Bronchus (tissue), 1 donor: ENCODE results near the genes FAM20C and CYP2W1.

GRCh38 chr7:52036-52498 lies 140.3 kb upstream of the FAM20C start:
- PRO-cap: no peak

GRCh38 chr7:149880-150329 lies 42.5 kb upstream of the FAM20C start:
- PRO-cap: no peak

GRCh38 chr7:191796-192905 lies at the start of gene FAM20C:
Gene FAM20C, plus strand, starts transcription at chr7:192571.
- PRO-cap: bidirectional peak, plus-strand start at chr7:192219, minus-strand start at chr7:192092; bidirectional peak, plus-strand start at chr7:192571, minus-strand start at chr7:192356

DNA sequence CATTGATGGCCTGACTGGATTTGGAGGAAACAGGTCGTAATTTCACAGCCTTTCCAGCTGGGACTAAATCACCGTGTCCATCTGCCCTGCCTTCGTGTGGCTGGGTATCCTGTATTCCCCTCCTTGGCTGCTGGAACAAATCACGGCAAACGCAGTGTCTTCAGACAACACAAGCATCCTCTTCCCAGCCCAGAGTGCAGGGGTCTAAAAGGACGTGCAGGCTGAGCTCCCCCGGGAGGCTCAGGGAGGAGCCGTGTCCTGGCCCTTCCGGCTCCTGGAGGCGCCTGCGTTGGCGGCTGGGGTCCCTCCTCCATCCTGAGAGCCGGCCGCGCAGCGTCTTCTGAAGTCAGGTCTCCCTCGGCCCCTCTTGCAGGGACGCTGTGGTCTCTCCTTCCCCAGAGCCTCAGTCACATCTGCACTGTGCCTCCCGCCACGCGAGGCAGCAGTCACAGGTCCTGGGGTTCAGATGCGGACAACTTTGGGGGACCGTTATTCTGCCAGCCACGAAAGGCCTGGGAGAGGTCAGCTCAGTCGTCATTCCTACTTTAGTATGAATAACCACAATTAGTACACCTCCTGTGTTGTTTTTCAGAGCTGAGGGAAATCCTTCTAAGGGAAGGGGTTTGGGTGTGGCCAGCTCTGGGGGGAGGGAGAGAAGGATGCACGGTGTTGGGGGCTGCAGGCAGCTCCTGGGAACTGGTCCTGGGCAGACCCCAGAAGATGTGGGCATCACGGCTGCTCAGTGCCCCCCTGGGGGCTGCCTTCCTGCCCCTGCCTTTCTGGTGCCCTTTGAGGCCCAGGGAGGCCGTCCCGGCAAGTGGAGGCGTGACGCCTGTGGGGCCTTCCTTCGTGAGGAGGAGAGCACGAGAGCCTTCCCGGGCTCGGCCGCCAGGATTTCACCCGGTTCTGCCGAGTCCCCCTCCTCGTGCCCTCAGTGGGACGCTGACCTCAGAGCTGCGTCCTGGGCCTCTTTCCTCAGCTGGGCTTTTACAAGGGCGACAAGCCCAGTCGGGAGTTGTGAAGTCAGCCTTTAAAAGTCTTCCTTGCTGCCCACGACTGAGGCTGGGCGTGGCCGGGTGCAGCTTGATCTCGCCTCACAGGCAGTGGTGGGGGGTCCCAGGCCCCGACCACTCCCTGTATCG lies 41.3 kb downstream of the FAM20C start:
- PRO-cap: no peak

DNA sequence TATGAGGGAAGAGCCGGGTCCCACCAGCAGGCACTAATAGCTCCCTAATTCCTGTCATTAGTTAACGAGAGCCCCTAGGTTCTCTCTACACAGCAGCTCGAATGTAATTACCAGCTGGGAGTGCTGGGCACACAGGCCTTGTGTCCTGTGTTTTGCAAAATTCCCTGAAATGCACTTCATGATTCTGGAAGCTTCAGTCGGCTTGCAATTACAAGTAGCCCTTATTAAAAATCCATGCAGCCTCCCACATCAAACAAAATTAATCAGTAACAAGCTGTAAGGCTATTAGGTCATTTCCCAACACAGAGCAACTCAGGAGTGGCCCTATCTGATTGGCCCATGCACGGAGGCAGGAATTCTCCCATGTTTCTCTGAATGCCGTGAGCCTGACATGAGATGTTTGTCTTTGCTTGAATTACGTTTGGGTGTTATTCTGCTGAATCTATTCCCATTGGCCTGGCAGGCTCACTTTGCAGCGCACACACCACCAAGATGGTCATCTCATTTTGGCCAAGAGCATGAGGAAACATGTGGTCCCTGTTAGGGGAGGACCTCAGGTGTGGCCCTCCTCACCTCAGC lies 36.8 kb downstream of the FOXL3 start:
- PRO-cap: no peak

- PRO-cap: no peak
These were observed 94.6 kb downstream of the PDGFA start for GRCh38 chr7:424785-425608.

GRCh38 chr7:451938-452853 lies 67.5 kb downstream of the PDGFA start:
- PRO-cap: no peak

GRCh38 chr7:499124-499733 lies 20.4 kb downstream of the PDGFA start:
- PRO-cap: no peak

GRCh38 chr7:521448-522223 lies 2.0 kb upstream of the PDGFA start:
- PRO-cap: bidirectional peak, plus-strand start at chr7:522020, minus-strand start at chr7:521930

DNA sequence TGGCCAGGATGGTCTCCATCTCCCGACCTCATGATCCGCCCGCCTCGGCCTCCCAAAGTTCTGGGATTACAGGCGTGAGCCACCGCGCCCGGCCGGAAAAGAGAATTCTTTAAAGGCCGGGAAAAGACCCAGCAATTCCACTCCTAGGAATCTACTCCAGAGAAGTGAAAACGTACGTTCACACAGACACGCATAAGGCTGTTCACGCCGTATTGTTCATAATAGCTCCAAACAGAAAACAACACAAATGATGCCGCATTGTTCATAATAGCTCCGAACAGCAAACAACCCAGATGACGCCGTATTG lies 85.4 kb upstream of the DNAAF5 start:
- PRO-cap: no peak

DNA sequence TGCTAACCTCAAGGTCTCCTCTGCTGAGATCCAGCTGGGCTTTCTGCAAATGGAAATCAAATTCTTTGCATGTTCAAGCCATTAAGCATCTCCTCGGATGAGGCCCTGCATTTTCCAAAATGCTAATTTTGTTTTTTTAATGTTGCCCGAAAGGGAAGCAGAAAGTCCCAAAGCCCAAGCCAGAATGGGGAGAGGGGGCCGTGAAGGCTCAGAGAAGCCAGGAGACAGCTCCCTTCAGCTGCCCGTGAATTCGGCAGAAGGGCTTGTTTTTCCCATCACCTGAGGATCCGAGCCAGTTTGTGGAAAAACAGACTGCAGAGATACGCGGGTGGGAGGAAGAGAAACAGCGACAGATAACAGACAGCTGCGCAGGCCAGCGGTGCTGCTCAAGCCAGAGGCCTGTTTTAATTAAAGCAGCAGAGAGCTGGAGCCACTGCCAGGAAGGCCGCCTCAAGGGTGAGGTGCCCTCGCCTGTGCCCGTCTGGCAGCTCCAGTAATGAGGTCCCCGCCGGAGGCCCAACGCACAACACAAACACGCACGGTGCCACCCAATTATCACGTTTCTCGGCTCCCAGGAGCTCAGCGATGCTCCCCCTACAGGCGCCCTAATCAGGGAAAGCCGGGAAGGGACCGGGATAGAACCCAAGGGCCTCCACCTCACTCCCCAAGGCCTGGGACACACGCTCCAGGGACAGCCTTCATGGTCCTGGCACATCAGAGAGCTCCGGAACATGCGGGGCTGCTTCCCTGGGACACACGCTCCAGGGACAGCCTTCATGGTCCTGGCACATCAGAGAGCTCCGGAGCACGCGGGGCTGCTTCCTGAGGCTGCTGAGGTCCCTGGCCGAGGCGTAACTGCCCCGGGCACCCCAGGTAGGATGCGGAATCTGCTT lies 60.7 kb upstream of the DNAAF5 start:
- PRO-cap: no peak

- PRO-cap: no peak
These were observed 914 bp upstream of the PRKAR1B start for GRCh38 chr7:728005-728385.

DNA sequence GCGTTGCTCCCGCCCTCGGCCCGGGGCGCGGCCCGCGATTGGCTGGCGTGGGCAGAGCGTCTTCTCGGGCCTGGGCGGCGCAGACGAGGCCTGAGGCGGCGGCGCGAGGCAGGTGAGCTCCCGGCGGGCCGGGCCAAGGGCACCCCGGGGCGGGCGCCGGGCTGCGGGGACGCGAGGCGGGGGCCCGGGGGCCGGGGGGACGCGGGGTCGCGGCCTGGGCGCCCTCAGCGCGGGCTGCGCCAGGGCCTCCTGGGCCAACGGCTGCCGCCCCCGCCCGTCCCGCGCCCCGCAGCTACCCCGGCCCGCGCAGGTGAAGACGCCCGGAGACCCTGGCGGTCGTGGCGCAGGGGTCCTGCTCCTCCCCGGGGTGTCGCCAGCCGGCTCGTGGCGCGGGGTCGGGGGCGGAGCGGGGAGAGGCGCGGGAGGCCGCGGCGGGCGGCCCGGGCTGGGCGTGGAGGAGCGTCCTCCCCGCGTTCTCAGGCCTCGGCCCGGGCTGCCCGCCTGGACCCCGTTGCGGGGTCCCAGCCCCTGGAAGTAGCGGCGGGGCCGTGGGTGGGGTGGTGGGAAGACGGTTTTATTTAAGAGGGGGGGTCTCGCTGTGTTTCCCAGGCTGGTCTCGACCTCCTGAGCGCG lies 15.6 kb upstream of the SUN1 start:
- PRO-cap: bidirectional peak, plus-strand start at position 82 of the sequence, minus-strand start outside the sequence

DNA sequence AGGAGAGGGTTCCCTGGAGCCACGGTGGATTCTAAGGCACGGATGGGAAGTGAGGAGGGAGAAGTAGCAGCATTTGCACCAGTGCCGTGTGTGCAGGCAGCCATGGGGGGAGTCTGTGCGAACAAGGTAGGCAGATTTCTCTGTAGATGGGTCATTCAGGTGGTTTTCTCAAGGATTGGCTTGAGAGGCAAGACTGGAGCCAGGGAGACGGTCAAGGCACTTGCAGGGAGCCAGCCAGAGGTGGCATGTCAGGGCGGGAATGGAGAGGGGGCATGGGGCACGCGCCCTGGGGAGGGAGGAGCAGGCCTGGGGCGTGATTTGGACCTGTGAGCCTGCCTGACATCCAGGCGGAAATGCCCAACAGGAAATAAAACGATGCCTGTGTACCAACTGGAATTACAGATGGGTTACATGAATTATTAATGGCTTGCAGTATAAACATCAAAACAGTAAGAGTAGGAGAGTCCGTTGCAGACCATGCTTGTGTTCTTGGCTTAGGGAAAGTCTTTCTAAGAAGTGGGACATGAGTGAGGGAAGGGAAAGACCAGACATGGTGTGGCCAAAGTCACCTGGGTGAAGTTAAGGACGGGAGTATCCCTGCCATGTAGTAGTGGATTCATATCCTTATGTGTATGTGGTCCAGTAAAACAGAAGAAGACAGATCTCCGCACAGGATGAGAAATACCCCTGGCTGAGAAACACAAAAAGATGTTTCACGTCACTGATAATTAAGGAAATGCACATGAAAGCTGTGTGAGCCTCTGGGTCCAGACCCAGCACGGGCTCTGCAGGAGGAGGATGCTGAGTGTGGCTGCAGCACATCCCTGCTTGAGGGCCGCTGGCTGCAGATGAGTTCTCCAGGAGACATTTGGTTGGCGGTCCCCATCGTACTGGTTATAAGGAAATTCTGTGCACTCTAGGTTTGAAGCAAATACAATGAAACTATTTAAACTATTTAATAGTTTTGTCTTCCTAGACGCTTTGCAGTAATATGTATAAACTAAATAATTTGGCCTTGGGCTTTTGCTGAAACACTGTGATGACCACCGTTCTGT lies 8.4 kb upstream of the SUN1 start:
- PRO-cap: no peak

DNA sequence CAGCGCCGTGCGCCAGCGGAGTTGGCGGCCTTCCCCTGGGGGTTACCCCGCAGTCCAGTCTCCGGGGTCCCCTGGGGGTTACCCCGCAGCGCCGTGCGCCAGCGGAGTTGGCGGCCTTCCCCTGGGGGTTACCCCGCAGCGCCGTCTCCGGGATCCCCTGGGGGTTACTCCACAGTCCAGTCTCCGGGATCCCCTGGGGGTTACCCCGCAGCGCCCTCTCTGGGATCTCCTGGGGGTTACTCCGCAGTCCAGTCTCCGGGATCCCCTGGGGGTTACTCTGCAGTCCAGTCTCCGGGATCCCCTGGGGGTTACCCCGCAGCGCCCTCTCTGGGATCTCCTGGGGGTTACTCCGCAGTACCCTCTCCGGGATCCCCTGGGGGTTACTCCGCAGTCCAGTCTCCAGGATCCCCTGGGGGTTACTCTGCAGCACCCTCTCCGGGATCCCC lies 15.5 kb downstream of the SUN1 start:
- PRO-cap: no peak

GRCh38 chr7:871904-872531 lies 4.3 kb upstream of the GET4 start:
- PRO-cap: no peak

- PRO-cap: no peak
These were observed 2.4 kb upstream of the GET4 start for GRCh38 chr7:873707-874540.

- PRO-cap: no peak
These were observed at the start of gene CYP2W1 for GRCh38 chr7:983122-983674. Gene CYP2W1, plus strand, starts transcription at chr7:983181.

DNA sequence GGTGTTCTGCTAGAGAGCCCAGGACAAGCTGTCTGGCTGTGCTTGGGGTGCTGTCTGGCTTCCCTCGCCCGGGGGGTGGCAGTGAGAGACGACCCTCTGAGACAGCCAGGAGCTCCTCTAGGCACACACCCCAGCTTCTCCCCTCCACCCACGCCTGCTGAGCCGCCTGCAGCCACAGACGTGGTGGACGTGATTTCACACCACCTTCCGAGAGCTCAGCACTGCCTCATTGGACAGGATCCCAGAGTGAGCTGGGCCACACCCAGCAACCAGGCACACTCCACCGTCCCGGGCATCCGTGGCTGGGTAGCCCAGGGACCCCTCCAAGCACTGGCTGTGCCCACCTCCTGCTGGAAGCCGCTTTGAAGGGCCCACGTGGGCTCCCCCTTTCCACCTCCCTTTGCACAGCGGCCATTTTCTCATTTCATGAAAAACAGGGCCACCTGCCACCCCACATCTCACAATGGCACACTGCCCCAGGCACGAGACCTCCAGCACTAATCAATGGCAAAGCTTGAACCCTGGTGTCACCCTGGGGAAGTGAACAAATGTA lies 13.0 kb downstream of the C7orf50 start:
- PRO-cap: no peak

GRCh38 chr7:1431833-1432658 lies 27.2 kb downstream of the MICALL2 start:
- PRO-cap: no peak